Brain (tissue), 1 donor: ENCODE measurements around the gene MIA2.

- RRBS = 5% methylated on average over 8 of the region's 65 CpGs
Measured at GRCh38 chr14:37599245-37600460, 4.2 kb downstream of the TTC6 start.

- RRBS = no CpG with 5 or more reads among the region's 21 CpGs
Measured at GRCh38 chr14:37601922-37602294, 6.5 kb downstream of the TTC6 start.

- RRBS = no CpG with 5 or more reads among the region's 6 CpGs
Measured at GRCh38 chr14:38207090-38207682, 518 bp upstream of the SSTR1 start.

DNA sequence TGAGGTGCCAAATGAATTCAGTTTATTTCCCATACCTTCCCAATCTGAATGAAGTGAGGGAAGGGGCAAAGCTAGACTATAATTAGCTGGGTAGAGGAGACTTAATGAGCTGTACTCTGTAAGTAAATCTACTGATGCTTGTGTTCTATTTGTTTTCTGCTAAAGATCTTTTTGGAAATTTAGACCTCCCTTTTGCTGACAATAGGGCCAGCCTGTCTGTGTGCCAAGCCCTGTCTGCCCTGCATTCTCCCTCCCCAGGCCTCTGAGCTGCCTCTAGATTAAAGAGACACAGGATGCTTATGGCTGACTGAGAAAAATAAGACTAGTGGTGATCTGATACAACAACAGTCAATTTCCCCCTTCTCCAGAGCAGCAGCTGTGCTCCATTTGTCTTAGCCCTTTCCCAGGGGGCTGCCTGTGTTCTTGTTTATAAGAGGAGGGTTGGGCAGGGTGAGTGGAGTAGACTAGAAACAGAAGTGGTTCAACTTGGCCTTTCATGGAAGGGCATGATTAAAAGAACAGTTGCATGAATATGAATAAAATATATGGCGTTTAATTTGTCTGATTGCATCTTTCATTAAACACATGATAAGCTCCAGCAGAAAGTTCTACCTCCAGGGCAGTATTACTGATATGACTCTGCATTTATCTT is 149.9 kb upstream of the CLEC14A start:
- RRBS = no CpG with 5 or more reads among the region's 1 CpG

GRCh38 chr14:39176467-39176699 is 1.3 kb downstream of the PNN start:
- RRBS = no CpG with 5 or more reads among the region's 1 CpG

DNA sequence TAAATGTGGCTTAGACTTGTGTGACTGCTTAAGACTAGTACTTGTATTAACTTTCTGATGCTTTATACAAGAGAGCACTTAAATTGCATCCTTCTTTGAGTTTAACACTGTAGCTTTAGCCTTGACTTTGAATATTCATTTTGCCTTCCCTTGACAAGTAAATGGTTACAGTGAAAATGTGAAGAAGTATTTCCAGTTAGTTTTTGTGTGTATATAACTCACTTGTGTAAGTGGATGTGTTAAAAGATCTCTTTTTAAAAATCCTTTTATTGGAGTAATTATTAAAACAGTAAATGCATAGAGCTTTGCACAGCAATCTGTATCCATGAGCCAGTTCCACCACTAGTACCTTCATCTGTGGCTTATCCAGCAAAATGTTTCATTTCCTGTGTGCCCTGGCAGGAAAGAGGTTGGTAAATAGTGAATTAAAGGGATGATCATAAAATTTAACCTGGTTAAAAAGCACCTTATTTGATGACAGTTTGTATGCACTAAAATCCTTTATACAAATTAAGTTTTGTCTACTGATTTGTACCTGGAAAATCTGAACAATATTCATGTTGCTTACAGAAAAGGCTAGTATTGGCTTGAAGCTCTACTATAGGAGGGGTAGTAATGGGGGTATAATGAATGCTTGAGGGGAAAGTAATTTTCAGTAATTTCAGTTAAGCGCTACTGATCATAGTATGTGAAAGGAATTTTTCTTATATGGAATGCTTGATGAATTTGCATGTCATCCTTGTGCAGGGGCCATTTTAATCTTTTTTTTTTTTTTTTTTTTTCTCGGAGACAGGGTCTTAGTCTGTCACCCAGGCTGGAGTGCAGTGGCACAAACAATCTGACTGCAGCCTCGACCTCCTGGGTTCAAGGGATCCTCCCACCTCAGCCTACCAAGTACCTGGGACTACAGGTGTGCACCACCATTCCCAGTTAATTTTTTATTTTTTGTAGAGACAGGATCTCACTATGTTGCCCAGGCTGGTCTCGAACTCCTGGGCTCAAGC is 8.2 kb downstream of the PNN start:
- RRBS = no CpG with 5 or more reads among the region's 4 CpGs

GRCh38 chr14:39233696-39234348 is at the start of gene MIA2:
TSS of gene MIA2 (plus strand) at chr14:39233915.
- RRBS = no CpG with 5 or more reads among the region's 7 CpGs

GRCh38 chr14:39265642-39266160 is 32.0 kb downstream of the MIA2 start:
- RRBS = no CpG with 5 or more reads among the region's 5 CpGs

DNA sequence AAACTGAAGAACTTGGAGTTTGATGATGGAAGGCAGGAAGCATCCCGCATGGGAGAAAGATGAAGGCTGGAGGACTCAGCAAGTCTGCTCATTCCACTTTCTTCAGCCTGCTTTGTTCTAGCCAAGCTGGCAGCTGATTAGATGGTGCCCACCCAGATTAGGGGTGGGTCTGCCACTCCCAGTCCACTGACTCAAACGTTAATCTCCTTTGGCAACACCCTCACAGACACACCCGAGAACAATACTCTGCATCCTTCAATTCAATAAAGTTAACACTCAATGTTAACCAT is 865.8 kb upstream of the LRFN5 start:
- RRBS = no CpG with 5 or more reads among the region's 3 CpGs

- RRBS = no CpG with 5 or more reads among the region's 2 CpGs
Measured at GRCh38 chr14:40955187-40955521, 651.5 kb upstream of the LRFN5 start.

DNA sequence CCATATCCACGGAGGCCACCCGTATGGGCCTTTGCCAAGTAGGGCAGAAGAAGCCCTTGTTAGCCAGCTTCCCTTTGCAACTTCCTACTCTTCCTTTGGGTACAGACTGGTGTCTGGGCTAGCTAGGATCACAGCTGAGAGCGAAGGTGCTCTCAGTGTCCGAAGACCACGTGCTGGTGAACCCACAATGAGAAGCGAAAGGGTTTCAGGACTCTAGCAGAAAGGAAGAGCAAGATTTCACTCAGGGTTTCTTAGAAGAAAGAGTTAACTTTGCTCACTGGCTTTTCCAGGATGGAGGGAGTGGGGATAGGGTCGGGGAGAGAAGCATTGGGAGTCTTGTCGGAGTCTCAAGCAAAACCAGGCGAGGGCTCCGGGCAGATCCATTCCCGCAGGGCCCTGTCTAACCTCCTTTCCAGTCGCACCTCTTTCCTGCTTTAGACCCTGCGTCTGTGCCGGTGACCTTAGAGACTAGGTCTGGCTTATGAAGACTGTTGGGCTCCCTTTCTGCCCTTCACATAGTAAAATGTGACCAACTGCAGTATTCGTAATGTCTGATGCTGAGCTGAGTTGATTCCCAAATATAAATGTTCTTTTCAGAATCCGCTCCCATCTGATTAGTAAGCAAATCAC is 811 bp upstream of the LRFN5 start:
- RRBS = 2% methylated on average over 4 of the region's 16 CpGs

DNA sequence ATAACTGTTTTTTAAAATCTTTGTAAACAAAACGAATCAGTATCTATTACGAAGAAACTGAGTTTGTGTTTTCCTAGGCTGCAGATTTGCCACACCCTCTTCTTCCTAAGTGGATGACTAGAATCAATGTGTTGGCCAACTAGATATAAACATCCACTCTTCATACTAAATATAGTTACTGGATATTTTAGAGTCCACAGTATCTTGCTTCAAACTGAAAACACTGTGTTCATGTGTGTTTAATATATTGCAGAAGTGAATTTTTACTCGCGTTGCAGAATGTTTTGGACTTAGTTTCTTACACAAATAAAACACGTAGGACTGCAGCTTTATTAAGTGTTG is 1.5 kb downstream of the C14orf28 start:
- RRBS = no CpG with 5 or more reads among the region's 5 CpGs

GRCh38 chr14:45110520-45111145 is 23.6 kb downstream of the FKBP3 start:
- RRBS = no CpG with 5 or more reads among the region's 6 CpGs

- RRBS = no CpG with 5 or more reads among the region's 5 CpGs
Measured at GRCh38 chr14:45219742-45220416, 33.1 kb downstream of the MIS18BP1 start.

DNA sequence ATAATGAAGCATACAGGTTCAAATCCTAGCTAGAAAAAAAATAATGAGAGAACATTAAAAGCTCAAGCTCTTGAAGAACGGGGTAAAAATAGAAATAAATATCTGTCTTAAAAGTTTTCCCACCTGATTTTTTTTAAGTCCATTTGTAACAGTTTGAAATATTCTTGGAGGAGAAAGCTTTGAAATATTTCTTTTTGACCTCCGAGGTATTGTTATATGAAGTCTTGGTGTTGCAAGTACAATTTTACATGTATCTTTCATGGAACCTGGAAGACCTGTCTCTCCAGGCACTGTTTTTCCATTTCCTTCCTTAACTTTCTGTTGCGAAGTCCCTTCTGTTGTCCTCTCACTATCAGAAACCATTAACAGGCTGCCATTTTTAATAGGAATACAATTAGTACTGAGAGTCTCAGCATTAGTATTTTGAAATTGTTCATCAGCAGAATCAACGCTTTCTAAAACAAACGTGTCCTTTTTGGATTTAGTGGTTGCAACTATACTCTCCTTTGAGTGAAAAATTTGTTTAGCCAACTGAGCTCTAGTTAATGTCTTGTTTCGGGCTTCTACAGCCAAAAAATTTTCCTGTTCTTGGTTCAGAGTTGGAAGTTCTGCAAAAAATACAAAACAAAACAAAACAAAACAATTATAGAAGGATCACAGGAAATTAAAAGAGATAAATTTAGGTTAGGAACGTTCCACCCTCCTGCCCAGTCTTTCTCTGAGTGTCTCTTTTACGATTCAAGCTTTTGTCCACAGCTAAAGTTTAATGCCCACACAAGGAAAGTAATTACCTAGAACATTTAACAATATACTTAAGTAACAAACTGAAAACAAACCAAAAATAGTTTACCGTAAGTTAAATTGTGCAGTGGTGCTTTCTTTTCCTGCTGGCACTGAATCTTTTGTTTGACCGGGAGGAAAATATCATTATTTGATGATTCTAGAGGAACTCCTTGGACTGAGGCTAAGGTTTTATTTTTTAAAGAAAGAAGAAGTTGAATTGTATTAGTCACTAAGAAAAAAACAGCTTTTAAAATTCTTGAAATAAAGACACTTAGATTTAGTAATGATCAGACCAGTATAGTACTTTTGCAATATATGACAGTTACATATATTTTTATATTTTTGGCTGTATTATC is 10.7 kb downstream of the MIS18BP1 start:
- RRBS = no CpG with 5 or more reads among the region's 10 CpGs

DNA sequence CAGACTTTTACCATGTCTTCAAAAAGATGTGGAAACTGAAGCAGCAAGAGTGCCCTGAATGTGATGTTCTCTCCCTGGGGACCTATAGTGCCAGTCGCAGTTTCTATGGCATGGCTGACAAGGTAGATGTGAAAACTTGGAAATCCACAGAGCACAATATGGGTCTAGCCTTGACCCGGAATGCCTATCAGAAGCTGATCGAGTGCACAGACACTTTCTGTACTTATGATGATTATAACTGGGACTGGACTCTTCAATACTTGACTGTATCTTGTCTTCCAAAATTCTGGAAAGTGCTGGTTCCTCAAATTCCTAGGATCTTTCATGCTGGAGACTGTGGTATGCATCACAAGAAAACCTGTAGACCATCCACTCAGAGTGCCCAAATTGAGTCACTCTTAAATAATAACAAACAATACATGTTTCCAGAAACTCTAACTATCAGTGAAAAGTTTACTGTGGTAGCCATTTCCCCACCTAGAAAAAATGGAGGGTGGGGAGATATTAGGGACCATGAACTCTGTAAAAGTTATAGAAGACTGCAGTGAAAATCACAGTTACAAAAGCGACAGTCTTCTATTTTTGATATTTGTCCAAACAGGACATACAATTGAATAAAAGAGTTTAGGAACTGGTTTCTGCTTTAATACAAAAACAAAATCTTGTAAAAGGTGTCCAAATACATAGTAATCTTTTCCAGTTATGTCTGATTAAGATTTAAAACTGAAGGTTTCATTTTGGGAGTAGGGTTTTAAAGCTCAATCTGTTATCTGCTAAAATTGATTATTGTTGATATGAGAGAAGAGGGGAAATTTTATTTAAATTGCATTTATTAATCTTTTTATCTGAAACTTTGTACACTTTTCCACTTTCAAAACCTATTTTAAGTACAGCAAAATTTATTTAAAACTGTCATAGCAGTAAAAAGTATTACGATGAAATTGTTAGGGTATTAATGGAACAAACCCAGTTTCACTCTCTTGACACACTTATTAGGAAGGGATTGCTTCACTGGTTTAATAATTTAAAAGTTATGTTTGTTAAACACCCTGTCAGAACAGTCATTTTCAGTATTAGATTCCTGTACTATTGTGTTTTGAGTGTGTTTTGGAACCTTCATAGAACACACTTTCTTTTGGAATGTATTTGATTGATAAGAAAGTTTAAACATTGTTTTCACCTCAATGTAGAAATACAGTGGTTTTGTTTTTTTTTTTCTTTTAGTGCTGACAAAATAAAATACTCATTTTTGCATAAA is 1.9 kb downstream of the MGAT2 start:
- RRBS = no CpG with 5 or more reads among the region's 5 CpGs

- RRBS = 2% methylated on average over 2 of the region's 21 CpGs
Measured at GRCh38 chr14:49633328-49633779, 1.7 kb downstream of the DNAAF2 start.

GRCh38 chr14:49771576-49772068 is 3.7 kb downstream of the KLHDC2 start:
- RRBS = no CpG with 5 or more reads among the region's 10 CpGs

- RRBS = no CpG with 5 or more reads among the region's 6 CpGs
Measured at GRCh38 chr14:49858239-49858912, 5.8 kb upstream of the NEMF start.

GRCh38 chr14:50001850-50002291 is 109.0 kb downstream of the ARF6 start:
- RRBS = 48% methylated on average over 1 of the region's 5 CpGs